Tibial artery (tissue), 1 donor: Measurements from ENCODE around the genes TMC7 and CLEC19A.

DNA sequence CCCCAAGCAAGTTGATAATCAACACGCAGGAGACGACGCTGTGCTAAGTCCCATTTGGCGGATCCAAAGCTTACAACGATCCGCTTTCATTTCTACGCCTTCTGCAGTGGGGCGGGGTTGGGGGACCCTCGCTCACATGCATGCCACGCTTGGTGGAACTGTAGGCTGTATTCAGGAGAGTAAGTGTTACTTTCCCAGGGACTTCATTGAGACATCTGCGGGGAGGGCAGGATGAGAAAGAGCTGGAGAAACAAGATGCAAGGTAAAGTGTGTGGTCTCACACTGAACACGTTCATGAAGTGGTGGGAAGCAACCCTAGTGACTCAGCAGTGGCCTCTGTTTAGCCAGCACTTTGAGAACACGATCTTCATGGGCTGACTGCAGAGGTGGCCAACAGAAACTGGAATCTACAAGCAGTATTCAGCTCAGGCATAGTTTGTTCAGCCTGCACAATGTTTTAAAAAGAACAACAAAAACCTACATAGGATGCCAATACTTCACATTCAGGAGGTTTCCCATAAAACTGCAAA, 100.4 kb downstream of the XYLT1 start:
- PRO-cap: no peak

DNA sequence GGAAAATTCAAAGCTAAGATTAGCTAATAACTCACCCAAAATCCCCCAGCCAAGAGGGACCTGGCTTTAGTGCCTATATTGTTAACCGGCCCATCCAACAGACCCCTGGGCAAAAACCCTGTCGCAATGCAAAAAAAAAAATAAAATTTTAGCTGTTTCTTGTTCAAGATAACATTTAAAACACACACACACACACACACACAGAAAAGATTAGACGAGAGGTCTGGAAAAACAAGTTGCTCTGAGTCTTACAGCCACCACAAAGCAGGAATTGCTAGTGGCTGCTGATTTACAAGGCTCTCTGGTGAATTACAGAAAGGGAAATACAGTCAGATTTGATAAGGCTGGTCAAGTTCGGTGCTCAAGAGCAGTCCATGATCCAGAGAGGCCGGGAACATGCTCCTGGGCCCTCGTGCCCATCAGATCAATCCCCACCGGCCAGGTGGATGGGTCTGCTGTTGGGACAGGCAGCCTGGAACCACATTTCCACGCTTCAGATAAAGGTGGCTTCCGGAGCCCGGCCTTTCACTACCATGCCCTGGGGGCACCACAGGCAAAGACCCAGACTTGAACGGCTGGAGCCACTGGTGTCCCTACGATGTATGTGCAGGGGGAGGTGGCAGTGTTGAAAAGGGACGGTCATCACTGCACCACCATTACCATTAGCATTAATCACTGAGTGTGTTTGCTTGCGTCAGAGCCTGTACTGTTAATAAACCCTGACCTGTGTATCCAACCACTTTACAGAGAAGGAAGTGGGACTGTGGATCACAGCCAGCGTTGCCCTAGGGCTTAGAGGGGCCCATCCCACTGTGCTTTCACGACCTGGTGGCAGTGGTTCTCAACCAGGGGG, 95.2 kb downstream of the XYLT1 start:
- PRO-cap: no peak

DNA sequence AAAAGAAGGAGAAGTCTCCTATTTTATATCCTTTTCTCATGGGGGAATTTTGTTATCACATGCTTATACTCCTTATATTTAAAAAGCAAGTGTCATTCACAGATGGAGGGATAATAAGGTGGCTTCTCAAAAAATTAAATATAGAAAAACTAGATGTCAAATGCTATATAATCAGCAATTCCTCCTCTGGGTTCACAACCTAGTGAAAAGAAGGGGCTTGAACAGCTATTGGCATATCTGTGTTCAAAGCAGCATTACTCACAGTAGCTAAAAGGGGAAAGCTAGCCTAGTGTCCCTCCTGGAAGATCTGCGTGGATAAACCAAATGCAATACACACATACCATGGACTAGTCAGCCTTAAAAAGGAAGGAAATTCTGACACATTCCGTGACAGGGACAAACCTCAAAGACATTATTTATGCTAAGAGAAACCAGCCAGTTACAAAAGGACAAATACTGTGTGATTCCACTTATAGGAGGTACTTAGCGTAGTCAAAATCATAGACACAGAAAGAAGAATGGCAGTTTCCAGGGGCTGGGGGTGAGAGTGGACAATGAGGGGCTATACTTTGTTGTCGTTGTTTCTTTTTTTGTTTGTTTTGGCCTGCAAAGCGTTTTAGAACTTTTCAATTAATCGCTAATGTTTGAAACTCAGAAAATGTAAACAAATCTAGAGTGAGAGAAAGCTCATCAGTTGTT, 90.2 kb downstream of the XYLT1 start:
- PRO-cap: bidirectional peak, plus-strand start at position 473 of the sequence, minus-strand start at position 311 of the sequence

GRCh38 chr16:17408747-17409378, 61.9 kb downstream of the XYLT1 start:
- PRO-cap: unidirectional peak, plus-strand start at chr16:17409157

DNA sequence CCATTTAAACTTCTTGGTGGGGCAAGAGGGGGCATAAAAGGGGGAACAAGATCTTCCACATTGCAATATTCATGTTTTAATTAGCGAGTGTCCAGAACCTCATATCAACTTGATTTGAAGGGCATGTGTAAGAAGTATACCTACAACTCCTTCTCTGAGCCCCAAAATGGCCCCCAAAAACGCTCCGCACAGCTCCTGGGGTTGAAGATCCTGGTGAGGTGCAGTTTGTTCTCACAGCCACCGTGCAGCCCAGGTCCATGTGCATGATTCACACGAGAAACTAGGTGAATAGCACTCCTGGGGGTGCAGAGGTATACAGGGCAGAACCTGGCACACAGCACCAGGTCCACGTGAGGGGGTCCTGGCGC, 58.8 kb downstream of the XYLT1 start:
- PRO-cap: no peak

DNA sequence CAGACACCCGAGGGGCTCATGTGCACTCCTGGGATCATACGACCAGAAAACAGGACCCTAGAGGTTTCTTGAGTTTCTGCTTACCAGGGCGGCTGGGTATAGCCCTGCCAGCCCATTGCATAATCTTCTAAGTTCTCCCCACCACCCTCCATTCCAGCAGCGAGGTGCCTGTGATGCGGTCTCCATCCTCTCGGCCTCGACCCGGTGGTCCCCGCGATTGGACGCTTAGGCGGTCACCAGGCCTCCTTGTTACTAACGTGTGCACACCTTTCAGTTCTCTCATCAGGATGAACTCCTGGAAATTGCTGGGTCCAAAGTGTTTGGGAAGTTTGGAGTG, 8.7 kb upstream of the NOMO2 start:
- PRO-cap: no peak

DNA sequence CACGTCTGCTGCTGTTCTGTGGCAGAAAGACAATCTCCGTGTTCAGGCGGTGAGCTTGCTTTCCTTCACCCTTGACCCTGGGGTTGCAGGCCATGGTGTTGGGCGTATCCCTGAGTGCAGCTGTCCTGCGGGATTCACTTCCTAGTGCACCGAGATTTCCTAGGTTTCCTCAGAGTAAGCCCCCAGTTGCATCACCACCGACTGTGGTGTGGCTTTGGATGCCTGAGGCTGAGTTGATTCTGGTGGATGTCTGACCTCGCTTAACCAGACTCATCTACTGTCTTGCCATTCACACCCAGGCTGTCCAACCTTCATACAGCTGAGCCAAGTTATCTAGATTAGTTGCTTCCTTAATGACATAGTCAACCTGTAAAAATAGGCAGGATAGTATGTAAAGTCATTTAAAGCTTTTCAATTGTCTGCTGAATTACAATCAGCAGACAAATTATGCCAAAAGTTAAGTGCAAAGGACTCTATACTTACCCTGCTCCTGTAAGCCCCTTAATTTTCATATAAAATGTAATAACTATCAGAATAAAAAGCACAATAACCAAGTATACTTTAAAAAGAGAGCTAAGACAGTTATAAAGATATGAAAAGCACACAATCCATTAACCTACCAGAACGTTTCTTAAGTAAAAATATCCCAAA, 8.1 kb upstream of the ARL6IP1 start:
- PRO-cap: no peak

DNA sequence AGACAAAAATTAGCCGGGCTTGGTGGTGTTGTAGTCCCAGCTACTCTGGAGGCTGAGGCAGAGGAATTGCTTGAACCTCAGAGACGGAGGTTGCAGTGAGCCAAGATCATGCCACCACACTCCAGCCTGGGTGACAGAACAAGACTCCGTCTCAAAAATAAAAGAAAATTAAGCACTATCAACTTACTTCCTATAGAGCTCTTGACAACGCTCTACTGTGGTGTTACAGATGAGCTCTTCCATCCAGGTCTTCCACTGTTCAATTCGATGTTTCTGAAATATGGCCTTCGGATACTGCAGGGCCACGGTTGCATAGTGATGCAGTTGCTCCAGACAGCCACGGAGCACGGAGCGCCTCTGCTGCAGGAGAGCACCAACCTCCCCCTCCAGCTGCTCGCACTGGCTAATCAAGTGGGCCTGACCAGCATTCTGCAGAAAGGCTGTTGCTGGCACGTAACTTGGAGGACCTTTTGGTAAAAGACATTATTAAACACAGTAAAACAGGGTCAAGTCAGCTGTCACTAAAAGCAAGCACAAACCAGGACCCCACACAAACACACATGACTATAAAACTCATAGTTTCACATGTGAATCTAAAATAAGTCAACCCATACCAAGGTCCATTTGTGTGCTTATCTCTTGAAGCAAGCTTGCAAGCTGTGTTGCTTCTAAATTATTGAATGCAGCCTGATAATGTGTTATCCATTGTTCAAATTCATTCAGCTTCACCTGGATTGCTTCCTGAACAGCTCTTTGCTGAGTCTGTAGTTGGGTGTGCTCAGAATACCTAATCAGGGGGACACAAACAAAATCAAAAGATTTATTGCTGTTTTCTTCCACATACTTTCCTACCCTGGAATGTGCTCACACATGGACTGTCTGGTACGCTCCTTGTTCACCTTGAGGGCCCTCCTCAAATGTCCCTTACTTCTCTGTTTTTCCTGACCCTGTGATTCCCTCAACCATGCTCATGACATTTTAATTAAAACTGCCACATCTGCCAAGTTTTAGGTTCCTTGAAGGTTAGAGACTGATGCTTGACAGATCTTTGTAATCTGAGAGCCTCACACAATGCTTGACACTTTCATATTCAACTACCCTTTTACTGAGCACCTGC, 34.8 kb upstream of the ARL6IP1 start:
- PRO-cap: no peak

DNA sequence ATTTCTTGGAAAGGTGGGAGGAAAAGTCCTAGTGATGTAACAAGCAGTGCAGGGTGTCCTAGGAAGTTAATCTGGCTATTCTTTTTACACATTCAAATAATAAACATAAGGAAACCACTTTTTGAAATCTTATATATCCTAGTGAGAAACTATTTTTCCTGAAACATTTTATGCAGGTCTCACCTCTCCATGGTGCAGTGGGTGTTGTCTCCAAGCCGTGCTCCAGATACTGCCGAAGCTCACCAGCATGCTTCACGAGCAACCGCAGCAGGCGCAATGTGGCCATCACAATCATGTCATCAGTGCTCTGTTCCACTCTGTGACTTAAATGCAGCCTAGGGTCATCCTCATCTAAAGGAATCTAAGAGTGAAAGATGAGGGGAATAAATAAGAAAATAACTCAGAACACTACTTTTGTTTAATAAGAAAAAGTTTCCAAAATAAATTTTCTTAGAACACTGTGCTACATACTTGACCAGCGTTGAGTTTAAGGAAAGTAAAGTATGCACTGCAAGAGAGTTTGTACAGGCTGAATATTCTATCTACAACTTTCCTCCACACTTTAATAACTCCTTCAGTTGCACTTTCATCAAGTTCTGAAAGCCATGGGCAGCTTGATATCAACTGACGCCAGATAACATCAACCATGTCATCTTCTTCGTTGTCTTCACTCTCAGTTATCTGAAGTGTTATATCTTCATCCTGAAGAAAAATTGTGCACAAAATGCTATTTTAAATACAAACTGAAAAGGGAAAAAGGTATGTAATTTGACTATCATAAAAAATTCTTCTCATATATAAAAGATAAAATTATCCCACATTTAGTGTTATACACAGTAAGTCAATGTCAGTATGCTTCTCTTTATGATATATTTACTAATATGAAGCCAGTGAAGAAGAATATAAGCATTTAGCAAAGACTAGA, 48.7 kb upstream of the ARL6IP1 start:
- PRO-cap: no peak

GRCh38 chr16:18983705-18984885, at the start of gene TMC7:
TSS of gene TMC7 (plus strand) at chr16:18983934.
- PRO-cap: unidirectional peak, plus-strand start at chr16:18983975; unidirectional peak, minus-strand start at chr16:18984260

DNA sequence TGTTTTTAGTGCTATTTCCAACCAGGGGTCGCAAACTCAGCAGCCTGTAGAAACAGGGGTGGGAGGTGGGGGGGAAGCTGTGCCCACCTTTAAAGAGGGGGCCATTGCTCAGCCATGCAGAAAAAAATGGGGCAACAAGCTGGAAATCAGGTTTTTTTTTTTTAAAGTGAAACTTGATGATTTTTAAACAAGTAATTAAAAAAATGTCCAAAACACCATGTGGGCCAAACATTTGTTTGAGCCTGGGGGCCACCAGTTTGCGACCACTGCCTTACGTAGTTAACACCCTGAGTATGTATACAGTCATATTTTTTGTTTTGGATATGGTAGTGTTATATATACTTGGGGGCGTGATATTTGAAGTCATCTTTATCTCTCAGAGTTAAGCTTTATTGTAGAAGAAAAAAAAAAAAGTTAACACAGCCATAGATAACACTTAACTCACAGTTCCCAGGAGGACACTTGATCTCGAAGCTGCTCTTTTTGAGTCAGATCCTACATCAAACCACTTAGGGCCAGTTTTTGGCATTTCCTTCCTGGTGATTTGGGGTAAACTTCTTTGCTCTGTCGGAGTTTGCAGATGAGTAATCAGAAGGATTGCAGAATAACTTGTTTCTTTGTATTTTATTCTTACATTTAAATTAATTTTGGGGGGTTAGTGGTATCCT, 5.7 kb downstream of the ITPRIPL2 start:
- PRO-cap: no peak

DNA sequence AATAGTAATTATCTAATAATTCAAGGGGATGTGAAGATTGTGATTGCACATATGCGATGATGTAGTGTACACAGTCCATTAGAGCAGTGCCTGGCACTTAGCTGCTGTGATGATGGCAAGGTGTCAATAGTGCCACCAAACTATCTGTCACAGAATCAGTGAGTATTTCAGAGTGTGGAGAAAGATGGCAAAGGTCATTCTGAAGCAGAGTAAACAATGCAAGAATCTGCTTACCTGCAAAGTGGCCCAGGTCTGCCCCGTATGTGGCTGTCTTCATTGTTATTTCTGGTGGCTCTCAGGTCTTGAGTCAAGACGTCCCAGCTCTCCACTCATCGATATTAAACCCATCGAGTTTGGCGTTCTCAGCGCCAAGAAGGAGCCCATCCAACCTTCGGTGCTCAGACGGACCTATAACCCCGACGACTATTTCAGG, 15.2 kb downstream of the SYT17 start:
- PRO-cap: no peak

DNA sequence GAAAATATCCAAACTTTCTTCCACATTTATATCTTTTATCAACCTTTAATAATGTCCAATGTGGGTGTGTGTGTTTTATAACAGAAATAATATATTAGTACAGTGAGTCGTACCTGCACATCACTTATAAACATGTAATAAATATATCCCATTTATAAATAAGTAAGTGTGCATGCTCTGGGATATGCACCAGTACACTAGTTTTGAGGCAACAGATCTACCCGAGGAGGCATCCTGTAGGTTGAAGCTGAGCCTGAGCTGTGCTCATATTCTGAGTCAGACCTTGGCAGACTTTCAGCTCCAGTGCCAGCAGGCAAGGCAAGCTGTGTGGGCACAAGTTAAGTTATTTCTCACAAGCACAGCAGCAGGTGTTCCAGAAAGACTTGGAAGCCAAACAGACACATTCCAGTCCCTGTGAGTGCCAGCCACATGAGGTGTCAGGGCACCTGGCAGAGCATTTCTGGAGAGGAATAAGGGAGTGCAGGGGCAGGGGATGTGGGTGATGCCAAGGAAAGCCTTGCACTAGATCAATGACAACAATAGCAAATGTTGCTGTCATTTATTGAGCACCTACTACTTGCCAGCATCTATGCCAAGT, 1.3 kb upstream of the CLEC19A start:
- PRO-cap: no peak

DNA sequence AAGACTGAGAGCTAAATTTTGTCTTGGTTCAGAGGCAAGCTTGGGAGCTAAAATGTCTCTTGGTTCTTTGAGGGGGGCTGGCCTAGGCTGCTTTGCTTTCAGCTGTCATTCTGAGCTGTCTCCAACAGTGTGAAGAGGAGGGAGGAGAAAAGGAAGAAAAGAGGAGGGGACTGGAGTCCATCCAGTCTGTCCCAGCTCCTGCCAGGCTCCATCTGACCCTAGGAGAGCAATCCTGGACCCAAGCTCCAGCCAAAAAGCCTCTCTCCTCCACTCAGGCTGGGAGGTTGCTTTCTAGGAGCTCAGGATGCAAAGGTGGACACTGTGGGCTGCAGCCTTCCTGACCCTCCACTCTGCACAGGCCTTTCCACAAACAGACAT, at the start of gene CLEC19A:
TSS of gene CLEC19A (plus strand) at position 184 of the 378 bp plus-strand sequence.
- PRO-cap: no peak

DNA sequence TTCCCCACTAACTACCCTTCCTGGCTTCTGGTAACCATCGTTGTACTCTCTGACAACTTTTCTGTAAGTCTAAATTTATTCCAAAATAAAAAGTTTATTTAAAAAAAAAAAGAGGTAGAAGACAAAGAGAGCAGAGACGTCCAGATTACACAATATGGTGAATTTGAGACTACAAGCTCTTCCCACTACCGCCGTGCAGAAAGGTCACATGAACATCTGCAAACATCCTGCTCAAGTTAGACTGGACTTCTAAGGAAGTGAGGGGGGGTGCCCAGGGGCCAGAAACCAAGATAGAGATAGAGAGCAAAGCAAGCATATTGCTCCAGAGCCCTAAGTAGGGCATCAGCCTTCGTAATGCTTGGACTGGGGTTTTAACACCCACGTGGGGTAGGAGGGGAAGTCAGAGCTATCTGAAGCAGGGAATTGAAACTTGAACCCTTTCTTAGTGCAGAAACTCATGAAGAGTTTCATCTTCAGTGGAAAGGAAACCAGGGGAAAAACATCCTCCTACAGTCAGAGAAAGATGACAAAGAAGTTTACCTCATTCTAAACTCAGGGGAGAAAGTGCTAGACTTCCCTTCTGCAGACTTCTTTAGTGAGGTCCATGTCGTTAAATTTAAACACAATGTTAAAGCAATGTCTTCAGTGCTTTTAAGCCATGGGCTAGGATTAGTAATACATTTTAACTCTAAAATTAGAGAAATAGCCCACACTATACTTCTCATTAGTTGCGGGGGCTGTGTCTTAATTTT, 8.7 kb downstream of the CLEC19A start:
- PRO-cap: no peak

- PRO-cap: no peak
Measured at GRCh38 chr16:19439638-19440493, 22.2 kb downstream of the TMC5 start.

DNA sequence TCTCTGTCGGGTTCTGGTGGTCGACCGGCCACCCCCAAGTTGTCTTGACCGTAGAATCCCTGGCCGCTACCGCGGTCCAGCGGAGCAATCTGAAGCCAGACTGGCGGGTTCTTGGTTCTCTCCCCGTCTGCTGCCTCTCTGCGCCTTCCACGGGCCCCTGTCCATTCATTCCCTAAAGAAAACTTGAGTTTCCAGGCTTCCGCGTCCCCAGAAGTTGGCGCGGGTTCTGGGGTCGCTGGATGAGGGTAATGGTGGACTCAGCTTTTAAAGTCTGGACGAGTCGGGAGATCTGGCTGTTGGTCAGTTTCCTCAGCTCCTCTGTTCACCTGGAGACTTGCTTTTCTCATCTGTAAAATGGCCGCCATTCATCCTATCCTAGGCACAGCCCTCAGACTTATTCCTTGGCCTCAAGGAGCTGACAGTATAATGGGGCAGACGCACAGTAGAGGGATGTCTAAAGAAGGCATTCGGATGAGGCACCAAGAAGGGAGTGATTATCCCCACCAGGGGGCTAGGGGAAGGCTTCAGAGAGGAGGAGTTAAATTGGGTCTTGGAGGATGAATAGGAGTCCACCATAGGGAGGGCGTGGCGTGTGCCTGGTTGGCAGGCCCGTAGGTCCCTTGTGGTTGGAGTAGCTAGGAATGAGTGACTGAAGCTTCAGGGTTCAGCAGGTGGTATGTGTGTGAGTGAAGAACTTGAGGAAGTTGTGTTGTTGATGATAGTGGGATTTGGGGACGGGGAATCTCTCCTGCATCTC, 507 bp downstream of the VPS35L start:
- PRO-cap: no peak

GRCh38 chr16:19708420-19708800, 9.6 kb downstream of the KNOP1 start:
- PRO-cap: no peak

DNA sequence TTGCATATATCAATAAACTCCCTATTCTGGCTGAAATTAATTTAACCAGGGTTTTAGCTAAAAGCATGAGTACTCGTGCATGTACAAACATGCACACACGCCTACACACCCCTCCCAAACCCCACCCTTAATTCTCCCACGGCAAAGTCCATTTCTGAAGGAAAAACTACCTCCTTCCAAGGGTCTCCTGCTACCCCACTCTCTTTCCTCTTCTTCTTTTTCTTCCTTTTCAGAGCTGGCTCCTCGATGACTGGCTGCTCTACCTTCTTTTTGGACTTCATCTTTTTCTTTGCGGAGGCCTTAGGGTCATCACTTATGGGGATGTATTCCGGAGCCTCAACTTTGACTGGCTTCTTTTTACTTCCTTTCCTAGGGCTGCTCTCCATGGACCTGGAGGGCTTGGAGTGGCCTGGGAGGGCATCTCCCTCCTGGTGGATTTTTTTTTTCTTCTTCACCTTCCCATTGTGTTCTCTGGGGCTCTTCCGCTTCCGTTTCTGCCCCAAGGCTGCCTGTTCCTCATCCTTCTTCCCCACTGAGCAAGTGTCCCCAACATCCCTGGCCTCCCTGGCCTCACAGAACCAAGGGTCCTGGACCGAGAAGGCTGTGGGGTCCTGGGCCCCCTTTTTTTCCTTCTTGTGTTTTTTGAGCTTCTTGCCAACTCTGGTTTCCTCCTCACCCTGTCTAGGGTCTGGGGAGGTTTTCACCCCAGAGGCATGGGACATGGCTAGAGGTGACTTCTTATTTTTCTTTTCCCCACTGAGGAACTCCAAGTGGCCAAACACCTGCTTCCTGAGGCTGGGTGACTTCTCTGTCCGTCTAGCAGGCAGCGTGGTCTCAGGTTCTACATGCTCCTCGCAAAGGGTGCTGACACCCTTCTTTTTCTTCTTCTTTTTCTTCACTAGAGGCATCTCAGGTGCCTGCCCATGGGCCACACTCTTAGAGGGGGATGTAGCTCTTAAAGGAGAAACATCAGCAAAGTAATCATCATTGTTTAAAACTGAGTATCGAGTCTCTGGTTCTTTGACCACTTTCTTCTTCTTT, 3.8 kb downstream of the KNOP1 start:
- PRO-cap: no peak

GRCh38 chr16:19761371-19761699, 43.3 kb downstream of the IQCK start:
- PRO-cap: no peak